Fibroblast of villous mesenchyme (primary cell): ENCODE measurements around a stretch of chr17.

GRCh38 chr17:68102304-68102922, 66.9 kb downstream of the KPNA2 start:
- CAGE, long polyA plus RNA = no peak

DNA sequence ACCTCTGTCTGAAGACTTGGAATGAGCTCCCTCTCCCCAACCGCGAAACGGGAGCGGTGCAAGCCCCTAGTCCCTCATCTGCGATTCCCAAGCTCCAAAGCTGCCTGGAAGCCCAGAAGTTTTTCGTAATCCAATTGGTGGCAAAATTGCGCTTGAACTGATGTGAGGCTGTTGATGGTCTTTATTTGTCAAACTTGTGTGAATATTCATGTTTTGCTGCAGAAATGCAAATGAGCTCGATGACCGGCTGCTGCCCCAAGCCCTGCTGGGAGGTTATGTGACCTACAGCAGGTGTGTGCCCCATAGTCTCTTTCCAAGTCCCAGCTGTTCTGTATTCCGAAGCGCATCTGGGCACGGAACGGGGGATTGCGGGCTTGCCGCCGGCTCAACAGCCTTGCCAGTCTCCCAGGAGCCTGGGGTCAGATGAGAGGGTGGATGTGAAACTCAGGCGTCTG, 48.1 kb upstream of the AMZ2 start:
- CAGE, long polyA plus RNA = no peak

GRCh38 chr17:68222548-68223103, 25.2 kb upstream of the AMZ2 start:
- CAGE, long polyA plus RNA = no peak

- CAGE, long polyA plus RNA = no peak
These were observed 5.6 kb downstream of the AMZ2 start for GRCh38 chr17:68253185-68254049.

GRCh38 chr17:68305102-68305683, 13.9 kb downstream of the ARSG start:
- CAGE, long polyA plus RNA = no peak

DNA sequence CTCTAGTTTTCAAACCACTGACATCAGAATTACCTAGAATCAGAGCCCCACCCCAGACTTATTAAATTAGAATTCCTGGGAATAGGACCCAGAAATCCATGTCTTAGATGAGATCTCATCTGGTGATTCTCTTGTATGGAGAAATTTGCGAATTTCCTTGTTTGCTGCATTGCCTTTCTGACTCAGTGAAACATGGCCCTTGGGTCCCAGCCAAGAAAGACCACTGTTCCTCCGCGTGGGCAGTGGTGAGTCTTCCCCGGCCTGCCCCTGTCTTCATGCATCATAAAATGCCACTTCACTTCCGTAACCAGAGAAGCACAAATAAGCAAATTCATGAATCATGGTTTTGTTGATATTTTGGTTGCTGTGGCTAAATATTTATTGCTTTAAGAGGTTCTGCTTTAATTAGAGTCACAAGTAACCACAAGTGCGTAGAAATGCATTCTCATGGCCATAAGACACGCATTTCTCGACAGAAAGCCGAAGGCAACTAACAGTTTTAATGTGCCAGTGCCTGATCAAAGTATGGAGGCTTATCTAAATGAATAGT, 76.3 kb downstream of the WIPI1 start:
- CAGE, long polyA plus RNA = no peak

DNA sequence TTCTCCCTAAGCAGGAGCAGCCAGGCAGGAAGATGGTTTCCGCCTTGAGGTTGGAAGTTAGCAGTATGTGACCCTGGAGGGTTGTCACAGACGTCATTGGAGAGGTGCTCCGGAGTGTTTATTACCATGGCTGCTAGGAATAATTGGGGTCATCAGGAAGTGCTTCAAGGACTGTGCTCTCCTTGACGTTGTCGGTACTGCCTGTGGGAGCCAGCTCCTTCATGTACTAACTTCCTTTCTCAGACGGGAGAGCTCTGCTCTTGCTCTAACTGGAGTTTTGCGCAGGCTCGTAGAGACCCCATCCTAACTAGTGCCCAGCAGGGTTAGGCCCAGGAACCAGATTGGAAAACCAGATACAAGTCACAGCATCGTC, 60.4 kb downstream of the WIPI1 start:
- CAGE, long polyA plus RNA = no peak

DNA sequence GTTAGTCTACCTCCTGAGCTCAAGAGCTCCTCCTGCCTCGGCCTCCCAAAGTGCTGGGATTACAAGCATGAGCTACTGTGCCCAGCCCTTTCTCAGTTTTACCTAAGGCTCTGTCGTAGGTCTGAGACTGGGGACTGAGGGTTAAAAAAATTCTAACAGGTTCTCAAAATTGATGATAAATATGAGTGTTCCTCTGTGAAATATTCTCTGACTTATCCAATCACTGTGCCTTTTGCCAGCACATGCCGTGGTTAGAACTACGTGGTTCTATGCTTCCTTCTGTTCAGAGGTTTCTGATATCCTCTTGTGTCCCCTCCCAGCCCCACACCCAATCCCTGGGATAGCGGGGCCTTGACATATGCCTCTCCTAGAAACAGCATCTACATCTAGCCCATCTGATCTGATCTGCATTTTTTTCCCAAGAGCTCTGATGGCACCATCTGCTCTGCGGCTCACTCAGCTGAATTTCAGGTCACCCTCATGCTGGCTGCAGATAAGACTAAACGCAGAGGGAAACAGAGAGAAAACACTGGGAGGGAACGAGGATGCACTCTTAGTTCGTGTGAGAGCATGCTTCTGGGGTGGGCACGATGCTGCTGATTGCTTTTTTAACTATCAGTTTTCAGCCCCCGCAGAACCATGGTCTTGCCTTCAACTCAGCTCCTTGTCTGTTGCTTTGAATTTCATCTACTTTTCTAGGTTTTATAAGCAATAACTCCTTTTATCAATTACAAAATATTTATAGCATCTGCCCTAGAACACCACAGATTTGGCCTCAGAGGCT, 10.7 kb downstream of the WIPI1 start:
- CAGE, long polyA plus RNA = no peak

DNA sequence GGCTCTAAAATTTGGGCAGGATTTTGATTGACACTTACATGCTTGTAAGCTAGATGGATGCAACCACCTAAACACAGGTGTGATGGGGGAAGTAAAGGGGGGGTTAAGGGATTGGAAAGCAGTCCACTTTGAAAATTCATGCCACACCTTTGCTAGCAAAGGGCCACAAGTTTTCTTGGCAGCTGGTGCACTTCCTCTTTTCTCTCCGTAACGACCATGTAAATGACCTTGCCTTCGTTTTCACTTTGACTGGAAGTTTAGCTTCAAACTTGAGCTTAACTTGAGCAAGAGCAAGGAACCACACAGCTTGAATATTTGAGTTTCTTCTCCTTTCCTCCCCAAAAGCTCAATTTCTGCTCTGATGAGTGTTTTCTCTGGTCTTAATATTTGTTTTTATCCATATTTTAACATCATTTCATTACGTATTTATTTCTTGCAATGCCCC, 14.2 kb upstream of the PRKAR1A start:
- CAGE, long polyA plus RNA = no peak

- CAGE, long polyA plus RNA = no peak
These were observed 1.8 kb downstream of the PRKAR1A start for GRCh38 chr17:68514033-68514419.

GRCh38 chr17:68515334-68515783, 3.1 kb downstream of the PRKAR1A start:
- CAGE, long polyA plus RNA = no peak

- CAGE, long polyA plus RNA = no peak
These were observed 10.4 kb downstream of the PRKAR1A start for GRCh38 chr17:68522567-68523050.

DNA sequence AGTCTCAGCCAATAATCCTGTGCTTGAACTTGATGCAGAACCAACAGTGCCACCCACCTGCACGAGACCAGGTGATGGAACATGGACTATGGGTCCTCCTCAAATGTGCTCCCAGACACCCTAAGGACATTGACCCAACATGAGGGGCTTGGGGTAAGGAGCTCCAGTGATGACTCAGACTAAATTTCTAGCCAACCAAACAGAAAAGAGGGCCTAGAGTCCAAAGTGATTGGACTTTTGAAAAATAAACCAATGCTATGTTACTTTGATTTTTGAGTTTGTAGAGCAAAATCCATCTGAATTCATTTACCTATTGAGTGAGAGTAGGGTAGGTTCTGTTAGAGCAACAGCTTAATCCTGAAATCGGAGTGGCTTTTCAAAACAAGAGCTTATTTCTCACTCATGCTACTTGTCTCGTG, 21.9 kb downstream of the FAM20A start:
- CAGE, long polyA plus RNA = no peak

DNA sequence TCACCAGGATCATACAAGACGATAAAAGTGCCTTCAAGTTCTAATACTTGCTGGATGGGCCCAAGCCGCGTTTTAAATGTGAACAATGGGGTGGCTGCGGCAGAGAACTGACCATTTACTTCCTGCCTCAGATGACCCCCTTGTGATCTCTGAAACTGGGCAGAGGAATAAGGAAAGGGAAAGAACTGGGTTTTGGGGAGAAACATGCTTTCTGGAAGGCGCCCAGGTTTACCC, 1.7 kb downstream of the FAM20A start:
- CAGE, long polyA plus RNA = no peak

DNA sequence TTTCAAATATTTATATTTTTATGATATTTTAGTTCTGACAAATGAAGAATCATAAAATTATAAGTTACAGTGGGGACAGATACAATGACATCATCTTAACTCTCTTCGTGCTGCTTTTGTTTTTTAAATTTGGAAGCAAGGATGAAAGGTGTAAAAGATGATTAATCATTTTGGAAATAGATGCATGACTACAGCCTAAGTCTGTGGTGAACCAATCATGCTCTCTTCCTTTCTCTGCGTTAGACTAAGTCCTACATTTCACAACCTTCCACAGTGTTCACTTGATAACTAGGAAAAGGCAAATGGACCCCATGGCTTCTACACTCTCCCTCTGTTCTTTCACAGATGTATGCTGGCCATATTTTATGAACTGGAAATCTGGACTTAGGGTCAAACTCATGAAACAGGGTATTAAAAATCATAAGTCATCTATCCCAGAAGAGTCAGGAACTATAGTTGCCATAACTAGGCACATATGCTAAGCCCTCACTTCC, 11.4 kb upstream of the FAM20A start:
- CAGE, long polyA plus RNA = no peak

DNA sequence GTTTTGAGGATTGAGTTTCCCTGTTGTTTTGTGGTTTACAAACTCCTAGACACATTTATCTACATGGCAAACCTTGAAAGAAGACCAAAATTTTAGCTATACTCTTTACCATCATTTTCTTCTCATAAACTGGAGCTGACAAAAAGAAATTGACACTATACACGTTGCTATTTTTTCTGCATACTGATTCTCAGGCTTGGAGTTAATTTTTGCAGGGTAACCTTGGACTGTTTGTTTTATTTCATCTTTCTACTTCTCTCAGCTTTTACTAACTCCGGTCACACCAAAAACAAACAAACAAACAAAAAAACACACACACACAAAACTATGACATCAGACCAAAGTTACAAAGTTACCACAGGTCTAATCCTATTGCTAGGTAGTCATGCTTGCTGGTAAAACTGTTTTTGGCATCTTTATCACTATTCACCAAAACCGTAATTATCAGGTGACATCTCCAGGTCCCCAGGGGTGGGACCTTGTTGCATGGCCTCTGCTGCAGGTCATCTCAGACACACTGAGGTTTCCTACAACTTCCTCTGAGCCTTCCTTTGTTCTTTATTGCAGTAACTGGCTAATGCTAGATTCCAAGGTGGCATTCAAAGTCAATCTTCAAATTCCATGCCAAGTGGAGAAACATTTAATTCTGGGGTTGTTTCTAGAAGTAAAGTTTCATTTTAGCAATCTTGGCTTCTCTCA, 162.4 kb downstream of the ABCA8 start:
- CAGE, long polyA plus RNA = no peak

DNA sequence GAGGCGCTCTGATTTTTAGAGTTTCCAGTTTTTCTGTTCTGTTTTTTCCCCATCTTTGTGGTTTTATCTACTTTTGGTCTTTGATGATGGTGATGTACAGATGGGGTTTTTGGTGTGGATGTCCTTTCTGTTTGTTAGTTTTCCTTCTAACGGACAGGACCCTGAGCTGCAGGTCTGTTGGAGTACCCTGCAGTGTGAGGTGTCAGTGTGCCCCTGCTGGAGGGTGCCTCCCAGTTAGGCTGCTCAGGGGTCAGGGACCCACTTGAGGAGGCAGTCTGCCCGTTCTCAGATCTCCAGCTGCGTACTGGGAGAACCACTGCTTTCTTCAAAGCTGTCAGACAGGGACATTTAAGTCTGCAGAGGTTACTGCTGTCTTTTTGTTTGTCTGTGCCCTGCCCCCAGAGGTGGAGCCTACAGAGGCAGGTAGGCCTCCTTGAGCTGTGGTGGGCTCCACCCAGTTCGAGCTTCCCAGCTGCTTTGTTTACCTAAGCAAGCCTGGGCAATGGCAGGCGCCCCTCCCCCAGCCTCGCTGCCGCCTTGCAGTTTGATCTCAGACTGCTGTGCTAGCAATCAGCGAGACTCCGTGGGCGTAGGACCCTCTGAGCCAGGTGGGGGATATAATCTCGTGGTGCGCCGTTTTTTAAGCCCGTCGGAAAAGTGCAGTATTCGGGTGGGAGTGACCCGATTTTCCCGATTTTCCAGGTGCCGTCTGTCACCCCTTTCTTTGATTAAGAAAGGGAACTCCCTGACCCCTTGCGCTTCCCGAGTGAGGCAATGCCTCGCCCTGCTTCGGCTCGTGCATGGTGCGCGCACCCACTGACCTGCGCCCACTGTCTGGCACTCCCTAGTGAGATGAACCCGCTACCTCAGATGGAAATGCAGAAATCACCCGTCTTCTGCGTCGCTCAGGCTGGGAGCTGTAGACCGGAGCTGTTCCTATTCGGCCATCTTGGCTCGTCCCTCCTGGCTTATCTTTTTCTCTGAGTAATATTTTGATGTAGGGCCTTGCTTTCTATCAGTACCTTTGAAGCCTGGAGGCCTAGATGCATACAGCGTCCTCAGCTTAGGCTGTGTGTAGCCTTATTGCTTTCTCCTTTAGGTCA, 49.3 kb upstream of the ABCA8 start:
- CAGE, long polyA plus RNA = no peak

- CAGE, long polyA plus RNA = no peak
These were observed 240.4 kb downstream of the MAP2K6 start for GRCh38 chr17:69654797-69655384.

DNA sequence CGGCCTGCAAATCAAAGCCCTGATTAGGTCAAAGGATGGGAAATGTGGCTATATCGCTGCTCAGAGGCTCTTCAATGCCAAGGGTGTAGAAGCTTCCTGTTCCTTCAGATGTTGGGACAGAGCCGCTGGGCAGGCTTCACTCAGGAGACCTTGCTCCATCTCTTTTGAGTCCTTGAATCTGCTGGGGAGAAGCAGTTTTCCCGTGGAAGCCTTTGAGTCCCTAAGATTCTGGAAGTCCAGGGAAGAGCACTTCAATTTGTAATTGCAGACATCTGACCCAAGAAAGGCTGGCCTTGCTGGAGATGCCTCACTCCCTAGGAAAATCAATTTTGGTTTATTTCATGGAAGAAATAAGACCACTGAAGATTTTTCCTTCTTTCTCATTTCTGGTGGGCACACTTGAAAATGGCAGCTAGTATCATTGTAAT, 174.0 kb upstream of the KCNJ16 start:
- CAGE, long polyA plus RNA = no peak

DNA sequence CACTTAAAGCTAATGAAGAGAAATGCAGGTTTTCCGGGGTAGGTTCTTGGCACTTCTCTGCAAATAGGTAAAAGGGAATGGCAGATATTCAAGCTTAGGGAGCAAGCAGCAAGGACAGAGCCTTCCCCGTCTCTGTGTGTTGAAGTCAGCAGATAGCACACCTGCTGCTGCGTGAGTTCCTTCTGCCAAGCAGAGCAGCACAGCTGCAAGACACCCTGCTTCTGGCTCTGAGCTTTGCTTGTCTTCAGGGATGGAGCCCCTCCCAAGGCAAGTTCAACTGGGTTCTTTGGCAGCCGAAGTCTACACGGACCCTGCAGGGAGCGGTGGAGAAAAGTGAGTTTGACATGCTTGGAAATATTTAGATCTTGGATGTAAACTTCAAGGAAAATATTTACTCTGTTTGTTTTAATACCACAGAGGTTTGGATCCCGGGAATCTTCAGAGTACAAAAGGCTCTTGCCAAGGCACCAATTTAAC, 113.5 kb upstream of the KCNJ16 start:
- CAGE, long polyA plus RNA = no peak